Colonic mucosa (tissue), 1 donor: ENCODE results near the gene PRKAR1B.

DNA sequence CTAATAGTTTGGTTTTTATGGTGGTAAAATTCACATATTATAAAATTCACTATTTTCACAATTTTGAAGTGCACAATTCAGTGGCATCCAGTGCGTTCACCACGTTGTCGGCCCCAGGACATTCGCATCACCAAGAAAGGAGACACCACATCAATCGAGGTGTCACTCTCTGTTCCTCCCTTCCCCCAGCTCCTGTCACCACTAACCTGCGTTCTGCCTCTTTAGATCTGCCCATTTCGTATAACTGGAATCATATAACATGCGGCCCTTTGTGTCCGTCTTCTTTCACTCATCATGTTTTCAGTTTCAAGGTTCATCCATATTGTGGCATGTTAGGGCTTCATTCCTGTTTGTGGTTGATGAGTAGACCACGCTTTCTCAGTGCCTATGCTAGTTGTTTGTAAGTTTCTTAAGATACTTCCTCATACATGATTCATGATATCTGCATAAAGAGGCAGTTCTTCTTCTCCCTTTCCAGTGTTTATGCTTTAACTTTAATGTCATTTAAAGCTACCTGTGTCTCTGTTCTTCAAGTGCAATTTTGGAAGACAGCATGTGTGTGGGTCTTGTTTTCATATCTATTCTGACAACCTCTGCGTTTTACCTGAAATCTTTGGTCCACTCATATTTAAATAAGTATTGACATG lies 79.6 kb upstream of the FAM20C start:
- PRO-cap = unidirectional peak, minus-strand start at position 383 of the sequence

- PRO-cap = bidirectional peak, plus-strand start at chr7:119530, minus-strand start at chr7:119408
Observed at GRCh38 chr7:119076-119923, 73.1 kb upstream of the FAM20C start.

DNA sequence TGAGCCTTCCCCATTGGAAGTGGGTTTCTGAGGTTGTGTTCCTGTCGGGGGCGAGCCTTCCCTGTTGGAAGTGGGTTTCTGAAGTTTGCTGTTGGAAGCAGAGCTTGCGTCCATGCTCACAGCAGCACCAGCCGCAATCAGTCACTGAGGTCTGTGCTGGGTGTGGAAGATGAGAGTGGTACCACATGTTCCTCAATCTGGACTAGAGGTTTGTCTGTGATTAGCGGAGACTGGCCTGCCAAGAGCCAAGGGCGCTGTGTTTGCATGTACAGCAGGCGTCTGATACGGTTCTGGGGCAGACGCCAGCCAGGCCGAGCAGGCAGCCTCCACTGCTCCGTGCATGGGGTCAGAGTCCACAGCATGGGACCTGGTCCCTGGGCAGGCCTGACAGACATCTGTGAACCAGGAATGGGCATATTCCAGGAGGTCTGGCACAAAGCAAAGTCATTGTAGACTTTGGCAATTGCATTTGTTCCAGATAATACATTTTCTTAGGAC lies 50.2 kb upstream of the FAM20C start:
- PRO-cap = bidirectional peak, plus-strand start at position 205 of the sequence, minus-strand start at position 143 of the sequence

- PRO-cap = no peak
Observed at GRCh38 chr7:218944-219651, 26.7 kb downstream of the FAM20C start.

- PRO-cap = no peak
Observed at GRCh38 chr7:235565-236437, 43.4 kb downstream of the FAM20C start.

DNA sequence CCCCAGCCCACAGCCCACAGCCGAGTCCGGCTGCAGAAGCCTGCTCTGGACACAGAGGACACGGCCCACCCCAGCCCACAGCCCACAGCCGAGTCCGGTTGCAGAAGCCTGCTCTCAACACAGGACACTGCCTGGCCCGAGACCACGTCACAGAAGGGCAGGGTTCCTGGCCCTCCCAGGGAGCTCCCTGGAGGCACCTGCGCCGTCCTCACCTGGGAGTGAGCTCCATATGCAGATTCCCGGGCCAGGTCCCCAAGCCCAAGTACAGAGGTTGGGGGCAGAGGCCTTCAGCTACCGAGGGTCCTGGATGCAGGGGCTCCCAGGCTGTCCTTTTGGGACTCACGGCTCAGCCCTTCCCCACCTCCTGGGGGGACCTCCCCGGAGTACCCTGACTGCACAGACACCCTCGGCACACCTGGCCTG lies 23.8 kb upstream of the FOXL3 start:
- PRO-cap = no peak

- PRO-cap = unidirectional peak, plus-strand start at chr7:319758
Observed at GRCh38 chr7:319572-319854, 29.5 kb downstream of the FOXL3 start.

- PRO-cap = bidirectional peak, plus-strand start at chr7:327119, minus-strand start at chr7:326819
Observed at GRCh38 chr7:326721-327299, 36.8 kb downstream of the FOXL3 start.

DNA sequence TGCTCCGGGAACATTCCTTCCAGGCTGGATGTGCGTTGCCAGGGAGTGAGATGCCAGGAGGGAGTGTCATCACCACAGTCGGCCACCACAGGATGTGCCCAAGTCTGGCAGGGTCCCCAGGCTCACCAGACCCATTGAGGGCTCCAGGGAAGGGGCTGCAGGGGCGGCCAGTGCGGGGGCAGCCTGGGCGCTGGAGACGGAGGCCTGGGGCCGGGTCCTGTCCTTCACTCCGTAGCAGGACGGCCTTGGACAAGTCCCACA lies 63.9 kb downstream of the FOXL3 start:
- PRO-cap = no peak

DNA sequence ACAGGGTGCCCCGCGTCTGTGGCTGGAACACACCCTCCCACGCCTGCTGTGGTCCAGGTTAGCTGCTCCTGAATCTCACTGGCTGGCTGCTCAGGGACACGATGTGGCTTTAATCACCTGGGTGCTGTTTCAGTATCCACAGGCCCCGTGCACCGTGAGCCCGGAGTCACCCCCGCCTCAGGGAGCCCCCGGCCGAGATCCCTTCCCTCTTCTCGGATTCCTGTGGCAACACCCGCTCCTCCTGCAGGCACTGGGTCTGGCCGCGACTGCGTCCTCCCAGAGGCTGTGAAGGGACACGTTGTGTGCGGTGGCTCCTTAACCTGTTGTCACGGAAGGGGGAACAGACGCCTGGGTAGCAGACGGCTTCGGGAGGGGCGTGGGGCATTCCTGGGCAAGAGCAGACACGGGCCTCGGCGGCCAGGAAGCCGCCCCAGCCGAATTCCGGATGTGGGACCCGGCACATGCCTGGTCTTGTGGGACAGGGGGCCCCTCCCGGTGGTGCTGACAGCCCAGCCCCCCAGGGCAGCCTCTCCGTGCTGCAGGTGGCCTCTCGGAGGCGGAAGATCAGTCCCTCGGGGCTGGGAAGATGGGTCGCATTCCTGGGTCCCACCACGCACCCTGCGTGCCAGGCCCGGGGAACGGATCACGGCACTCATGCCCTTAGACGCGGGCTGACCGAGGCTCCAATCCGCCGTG lies 79.0 kb downstream of the FOXL3 start:
- PRO-cap = no peak

GRCh38 chr7:511901-512566 lies 7.6 kb downstream of the PDGFA start:
- PRO-cap = no peak

DNA sequence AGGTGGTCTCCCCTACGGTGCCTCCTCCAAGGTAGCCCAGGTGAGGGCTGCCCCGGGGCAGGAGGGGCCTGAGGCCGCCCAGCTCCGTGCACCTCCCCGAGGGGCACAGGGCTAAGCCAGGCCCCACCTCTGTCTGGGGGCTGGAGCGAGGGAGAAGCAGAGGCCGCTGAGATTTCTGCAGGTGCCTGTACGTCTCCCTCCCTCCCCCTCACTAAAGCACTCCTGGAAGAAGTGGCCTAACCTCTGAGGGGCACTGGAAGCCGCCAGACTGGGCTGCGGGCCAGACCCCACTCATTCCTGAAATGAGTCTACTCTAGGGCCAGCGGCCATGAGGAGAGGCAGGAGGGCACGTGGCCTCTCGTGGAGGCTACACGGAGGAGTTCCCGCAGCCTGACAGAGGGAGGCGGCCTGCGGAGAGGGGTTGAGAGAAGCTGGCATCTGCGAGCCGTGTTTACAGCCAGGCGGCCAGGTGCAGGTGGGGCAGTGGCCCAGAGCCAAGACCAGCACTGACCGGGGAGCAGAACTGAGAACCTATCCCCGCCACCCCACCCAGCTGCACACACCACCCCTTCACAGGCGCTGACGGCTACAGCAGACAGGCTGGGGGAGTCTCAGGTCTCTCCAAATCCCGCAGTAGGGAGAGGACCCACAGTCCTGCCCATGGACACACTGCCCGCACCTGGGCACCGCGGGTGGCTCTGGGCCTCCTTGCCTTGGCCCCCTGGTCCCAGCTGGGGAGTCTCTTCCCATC lies 6.7 kb downstream of the PDGFA start:
- PRO-cap = no peak

- PRO-cap = bidirectional peak, plus-strand start at chr7:517322, minus-strand start at chr7:517223
Observed at GRCh38 chr7:517073-517798, 2.4 kb downstream of the PDGFA start.

DNA sequence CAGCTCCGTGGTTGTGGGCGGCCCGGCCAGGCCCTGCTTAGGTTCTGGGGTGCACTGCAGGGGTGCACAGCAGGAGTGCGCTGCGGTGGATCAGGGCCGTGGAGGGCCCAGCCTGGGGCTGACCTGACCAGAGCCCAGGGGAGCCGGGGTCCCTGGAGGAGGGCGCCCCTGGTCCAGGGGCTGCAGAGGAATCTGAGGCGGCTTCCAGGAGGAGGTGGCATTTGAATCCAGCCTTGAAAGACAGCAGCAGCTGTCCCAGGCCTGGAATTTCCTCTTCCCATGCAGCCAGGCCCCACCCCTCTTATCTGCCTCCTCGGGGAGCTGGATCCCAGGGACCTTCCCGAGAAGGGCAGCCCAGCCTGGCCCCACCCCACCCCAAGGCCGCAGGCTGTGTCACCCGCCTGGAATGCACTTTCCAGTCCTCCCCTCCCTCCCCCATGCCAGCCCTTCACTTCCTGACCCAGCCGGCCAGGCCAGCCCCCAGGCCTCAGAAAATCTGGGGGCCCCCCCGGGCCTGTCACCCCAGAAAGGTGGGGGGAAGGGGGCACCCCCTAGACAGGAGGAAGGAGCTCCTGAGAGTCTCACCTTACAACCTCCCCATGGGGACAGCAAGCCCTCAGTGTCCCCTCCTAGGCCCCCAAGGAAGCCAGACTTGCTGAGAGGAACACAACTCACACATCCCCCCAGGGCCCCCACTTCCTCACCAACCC lies 18.6 kb upstream of the PDGFA start:
- PRO-cap = bidirectional peak, plus-strand start at position 418 of the sequence, minus-strand start at position 276 of the sequence

- PRO-cap = no peak
Observed at GRCh38 chr7:611424-612173, 92.0 kb upstream of the PDGFA start.

GRCh38 chr7:654012-655071 lies 72.2 kb upstream of the DNAAF5 start:
- PRO-cap = no peak

- PRO-cap = no peak
Observed at GRCh38 chr7:699054-699793, 27.3 kb upstream of the DNAAF5 start.

DNA sequence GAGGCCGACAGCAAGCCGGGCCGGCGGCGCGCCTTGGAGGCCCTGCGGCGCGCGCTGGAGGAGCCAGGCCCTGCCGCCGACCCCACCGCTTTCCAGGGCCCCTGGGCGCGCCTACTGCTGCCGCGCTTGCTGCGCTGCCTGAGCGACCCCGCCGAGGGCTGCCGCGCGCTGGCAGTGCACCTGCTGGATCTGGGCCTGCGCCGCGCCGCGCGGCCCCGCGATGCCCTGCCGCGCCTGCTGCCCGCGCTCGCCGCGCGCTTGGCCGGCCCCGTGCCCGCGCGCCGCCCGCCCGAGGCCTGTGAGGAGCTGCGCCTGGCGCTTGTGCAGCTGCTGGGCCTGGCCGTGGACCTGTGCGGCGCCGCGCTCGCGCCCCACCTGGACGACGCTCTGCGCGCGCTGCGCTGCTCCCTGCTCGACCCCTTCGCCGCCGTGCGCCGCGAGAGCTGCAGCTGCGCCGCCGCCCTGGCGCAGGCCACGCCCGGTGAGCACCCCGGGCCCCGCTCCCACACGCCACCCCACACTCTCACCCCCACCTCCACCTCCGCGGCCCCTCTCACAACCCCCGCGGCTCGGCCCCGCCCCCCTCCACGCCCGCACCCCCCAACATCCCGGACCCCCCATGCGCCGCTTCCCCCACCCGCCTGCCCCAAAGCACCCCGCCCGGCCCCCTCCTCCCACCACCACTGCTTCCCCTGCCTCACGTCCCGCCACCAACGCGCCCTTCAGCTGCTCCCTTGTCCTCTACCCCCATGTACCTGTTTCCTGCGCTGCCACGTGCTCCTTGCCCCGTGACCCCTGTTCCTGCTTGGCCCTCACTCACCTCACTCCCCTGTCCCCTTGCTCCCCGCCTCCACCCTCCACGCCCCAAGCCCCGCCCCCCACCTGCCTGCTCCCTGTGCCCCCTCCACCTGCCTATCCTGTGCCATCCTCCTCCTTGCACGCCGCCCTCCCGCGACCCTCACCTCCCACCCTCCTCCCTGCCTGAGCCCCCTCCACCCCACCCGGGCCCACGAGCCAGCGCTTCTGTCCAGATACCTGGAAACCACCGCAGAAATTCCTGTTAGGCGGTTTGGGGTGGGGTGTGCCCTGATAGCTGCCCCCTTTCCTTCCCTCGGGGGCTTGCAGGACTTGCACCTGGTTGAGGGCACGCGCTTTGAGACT lies at the start of gene PRKAR1B:
TSS of gene PRKAR1B (minus strand) at position 447 of the 1,161 bp plus-strand sequence.
- PRO-cap = bidirectional peak, plus-strand start at position 376 of the sequence, minus-strand start at position 389 of the sequence; unidirectional peak, minus-strand start at position 423 of the sequence; unidirectional peak, minus-strand start at position 749 of the sequence; unidirectional peak, minus-strand start at position 797 of the sequence

DNA sequence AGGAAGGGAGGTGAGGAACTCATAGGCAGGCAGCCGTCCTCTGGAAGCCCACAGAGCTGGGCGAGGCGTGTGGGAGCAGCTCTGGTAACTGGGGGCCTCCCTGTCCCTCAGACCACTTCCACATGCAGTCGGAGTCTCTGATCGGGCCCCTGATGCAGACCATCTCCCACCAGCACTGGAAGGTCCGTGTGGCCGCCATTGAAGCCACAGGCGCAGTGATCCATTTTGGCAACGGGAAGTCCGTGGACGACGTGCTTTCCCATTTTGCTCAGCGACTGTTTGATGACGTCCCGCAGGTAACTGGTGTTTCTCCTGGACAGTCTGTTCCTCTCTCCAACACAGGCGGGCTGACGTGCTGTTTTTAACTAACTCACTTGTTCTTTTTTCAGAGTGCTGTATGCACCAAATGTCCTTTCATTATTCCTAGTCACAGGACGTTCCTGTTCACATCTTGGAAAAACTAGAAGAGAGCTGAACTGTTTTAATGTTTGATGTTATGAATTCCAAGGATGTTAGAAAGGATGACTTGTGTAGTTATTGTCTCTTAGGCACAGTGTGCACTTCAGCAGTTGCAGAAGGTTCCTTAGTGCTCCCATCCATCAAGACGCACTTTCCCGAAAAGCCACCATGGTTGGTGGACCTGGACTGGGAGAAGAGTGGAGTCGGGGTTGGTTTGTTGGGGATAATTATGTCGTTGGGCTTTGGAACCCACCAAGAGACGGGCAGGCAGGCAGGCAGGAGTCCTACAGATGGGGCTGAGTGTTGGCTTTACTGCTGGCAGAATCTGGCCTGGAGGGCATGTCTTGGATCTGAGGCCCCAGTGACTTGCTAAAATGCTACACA lies 2.7 kb upstream of the PRKAR1B start:
- PRO-cap = no peak

GRCh38 chr7:835877-836692 lies 3.8 kb downstream of the SUN1 start:
- PRO-cap = no peak